GM19240 (cell line): Measurements from ENCODE around the gene NEGR1.

- RRBS = no CpG with 5 or more reads among the region's 4 CpGs
These were observed 104.4 kb upstream of the SERBP1 start for GRCh38 chr1:67534517-67535078.

- RRBS = no CpG with 5 or more reads among the region's 3 CpGs
These were observed 32.1 kb upstream of the GADD45A start for GRCh38 chr1:67652881-67653328.

DNA sequence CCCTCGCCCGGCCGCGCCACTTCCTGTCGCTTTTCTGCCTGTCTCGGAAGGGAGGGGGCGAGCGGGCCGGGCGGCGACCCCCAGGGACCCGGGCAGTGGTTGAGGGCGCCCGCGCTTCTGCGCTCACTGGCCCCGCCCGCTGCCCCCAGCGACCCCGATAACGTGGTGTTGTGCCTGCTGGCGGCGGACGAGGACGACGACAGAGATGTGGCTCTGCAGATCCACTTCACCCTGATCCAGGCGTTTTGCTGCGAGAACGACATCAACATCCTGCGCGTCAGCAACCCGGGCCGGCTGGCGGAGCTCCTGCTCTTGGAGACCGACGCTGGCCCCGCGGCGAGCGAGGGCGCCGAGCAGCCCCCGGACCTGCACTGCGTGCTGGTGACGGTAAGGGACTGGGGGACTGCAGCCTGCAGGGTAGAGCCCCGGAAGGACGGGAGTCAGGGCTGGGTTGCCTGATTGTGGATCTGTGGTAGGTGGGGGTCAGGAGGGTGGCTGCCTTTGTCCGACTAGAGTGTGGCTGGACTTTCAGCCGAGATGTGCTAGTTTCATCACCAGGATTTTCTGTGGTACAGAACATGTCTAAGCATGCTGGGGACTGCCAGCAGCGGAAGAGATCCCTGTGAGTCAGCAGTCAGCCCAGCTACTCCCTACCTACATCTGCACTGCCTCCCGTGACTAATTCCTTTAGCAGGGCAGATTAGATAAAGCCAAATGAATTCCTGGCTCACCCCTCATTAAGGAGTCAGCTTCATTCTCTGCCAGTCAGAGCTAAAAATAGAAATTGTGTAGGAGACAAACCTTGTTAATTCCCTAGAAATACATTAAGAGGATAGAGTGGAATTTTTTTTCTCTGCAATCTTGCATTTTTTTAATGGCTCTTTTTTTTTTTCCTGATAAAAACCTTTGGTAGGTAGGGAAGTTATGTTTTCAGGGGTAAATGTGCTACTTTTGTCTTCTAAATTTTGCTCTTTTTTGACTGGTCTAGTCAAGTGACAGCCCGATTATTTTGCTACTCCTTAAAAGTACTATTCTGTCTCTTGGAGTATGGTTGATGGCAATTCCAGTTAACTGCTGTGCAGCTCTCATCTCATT lies 1.5 kb downstream of the GADD45A start:
- RRBS = 2% methylated on average over 18 of the region's 52 CpGs

DNA sequence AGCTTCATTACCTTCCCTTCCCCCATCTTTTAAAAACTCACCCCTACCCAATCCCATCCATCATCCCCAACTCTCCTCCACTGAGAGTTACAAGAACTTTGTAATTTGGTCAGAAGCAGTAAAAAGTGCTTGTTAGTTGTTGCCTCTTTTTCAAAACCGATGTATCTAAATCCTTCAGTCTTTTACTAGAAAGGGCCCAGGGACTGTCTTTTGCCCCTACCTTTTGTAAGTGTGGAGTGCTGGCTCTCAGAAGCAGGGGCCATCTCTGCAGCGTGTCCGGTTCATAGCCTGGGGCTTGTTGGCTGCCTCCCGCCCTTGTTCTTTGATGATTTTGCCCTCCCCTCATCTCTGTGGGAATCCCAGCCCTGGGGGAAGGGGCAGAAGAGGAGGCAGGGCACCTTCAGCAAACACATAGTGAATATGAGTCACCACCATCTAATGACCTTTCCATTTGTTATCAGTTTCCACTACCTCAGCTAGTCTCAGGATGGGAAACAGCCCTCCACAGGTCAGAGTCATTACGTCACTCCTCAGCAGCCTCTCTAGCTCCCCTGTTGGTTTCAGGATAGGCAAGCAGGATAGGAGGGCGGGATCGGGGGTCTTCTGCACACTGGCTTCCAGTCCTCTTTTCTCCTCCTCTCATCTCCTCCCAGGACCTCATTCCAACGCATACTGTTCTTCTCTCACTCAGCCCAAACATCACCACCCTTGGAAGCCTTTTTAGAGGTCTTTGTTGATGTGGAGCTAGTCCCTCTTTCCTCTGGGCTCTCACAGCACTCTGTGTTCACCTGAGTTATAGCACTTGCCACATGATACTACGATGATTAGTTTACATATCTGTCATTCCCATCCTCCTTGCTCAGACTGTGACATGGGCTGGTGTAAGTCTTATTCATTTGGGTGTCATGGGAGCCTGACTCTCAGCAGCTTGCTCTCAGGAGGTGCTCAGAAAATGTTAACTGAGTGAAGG lies 15.8 kb downstream of the GADD45A start:
- RRBS = no CpG with 5 or more reads among the region's 9 CpGs

- RRBS = no CpG with 5 or more reads among the region's 9 CpGs
These were observed 26.5 kb downstream of the GADD45A start for GRCh38 chr1:67711133-67712260.

- RRBS = no CpG with 5 or more reads among the region's 13 CpGs
These were observed 51.2 kb downstream of the GADD45A start for GRCh38 chr1:67735890-67736814.

DNA sequence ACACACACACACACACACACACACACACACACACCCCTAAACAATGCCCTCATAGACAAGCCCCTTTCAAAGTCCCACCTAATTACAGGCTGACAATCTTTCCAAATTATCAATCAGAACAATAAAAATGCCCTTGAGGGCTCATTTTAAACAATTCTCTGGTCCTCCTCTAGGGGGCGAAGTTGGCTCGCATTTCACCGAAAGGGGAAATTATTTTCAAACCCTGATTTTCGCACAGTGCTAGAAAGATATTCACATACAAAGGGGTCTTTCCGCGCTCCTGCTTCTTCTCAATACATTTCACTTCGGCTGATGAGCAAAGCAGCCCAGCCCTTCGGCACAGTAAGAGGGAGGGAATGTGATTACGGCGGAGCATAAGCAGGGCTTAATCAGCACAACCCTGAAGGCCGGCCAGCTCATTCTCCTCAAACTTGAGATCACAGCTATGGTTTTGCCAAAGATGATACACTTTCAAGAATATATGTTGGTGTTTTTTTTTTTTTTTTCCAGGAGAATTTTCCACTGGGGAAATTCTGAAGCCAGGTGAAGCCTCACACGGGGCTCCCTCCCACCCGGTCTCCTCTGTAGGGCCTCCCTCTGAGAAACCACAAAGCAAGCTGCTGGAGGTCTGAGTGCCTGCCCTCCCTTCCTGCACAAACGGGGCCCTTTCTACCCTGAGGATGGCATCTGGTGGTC lies 67.0 kb downstream of the GNG12 start:
- RRBS = no CpG with 5 or more reads among the region's 14 CpGs

DNA sequence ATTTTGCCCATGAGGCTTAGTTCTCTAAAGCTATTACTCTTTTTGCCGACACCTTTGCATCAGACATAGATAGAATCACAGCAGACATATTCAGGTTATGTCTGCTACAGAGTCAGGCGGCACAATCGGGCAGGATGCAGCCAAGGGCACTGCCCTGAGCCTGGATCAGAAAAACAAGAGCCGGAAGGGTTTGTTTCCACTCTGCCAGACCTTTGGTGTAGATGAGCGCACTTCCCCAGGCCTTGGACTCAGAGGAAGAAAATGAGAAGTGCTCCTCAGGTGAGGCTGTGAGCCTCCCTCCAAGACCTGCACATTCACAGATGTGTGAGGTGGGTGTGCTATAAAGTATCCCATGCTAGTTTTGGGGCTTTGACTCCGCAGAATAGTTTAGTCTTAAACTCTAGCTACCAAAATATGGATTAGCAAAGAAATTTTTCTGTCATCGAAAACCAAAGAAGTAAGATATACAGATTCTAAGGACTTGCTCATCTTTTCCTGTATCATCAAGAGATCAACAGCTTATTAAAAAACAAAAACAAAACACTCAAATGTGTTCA lies 43.6 kb downstream of the GNG12 start:
- RRBS = no CpG with 5 or more reads among the region's 7 CpGs

DNA sequence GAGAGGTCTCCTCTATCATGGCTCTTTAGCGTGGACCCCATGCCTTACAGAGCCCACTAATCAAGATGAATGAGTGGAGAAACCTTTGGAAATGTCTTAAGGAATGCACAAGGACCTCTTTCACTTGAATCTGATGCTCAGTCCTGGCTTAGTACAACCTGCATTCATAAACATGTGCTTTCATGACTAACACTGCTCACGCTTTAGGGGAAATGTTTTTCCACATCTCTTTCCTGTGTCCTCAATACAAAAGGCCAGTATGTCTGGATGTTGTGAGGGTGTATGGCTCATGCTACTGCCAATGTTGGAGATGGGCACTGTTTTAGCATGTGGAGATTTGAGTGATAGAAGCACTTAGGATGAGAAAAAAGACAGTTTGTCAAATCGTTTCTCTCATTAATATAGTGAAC lies 14.2 kb upstream of the GNG12 start:
- RRBS = no CpG with 5 or more reads among the region's 3 CpGs

DNA sequence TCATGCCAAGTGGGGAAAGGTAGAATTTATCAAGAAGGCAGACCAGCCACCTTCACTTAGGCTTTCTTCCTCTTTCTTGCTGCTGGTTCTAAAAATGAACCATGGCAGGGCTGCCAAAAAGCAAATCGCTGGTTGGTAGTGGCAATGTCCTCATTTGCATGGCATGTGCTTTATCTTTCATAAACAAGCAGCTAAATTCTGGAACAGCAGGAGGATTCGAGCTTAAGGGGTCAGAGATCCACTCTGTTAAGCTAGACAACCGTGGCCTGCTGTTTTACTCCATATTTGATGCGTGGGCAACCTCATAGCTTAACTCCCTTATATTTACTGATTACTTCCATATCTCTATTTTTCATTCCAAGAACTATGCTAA lies 91.3 kb downstream of the RPE65 start:
- RRBS = no CpG with 5 or more reads among the region's 4 CpGs

GRCh38 chr1:68923671-68924000 lies 426.8 kb upstream of the DEPDC1 start:
- RRBS = no CpG with 5 or more reads among the region's 15 CpGs

GRCh38 chr1:70204436-70205120 lies 801 bp downstream of the LRRC40 start:
- RRBS = no CpG with 5 or more reads among the region's 6 CpGs

DNA sequence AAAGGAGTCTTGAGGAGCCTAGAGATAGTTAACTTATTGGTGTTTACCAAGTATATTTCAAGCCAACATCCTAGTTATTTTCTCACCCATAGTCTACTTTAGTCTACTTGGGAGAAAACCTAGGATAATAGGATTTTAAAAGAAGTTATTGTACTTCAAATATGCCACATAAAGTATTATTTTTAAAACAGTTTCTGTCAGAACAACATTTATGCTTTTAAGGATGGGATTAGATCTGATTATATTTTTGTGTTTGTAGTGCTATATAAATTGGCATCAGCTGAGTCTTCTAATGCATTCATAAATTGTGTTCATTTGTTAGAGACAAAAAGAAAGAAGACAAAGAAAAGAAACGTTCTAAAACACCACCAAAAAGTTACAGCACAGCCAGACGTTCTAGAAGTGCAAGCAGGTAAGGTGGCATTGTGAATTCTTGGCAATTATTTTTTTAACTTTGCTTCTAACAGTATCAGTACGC lies 25.4 kb downstream of the SRSF11 start:
- RRBS = no CpG with 5 or more reads among the region's 3 CpGs

DNA sequence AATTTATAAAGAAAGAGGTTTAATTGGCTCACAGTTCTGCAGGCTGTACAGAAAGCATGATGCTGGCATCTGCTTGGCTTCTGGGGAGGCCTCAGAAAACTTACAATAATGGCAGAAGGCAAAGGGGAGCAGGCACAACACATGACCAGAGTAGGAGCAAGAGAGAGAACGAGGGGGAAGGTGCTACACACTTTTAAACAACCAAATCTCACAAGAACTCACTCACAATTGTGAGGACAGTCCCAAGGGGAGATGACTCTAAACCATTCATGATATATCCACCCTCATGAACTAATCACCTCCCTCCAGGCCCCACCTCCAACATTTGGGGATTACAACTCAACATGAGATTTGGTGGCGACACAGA lies 14.5 kb downstream of the CTH start:
- RRBS = no CpG with 5 or more reads among the region's 2 CpGs

- RRBS = no CpG with 5 or more reads among the region's 4 CpGs
These were observed 32.0 kb downstream of the PTGER3 start for GRCh38 chr1:71015602-71016069.

DNA sequence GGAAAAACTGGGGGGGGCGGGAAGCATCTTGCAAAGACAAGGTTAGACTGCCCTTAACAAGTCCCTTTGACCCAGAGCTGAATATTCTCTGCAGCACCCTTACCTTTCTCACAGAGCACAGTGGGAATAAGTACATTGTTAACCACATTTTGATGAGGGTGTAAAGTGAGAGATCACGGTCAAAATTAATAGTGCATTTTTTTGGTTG lies 275.7 kb downstream of the NEGR1 start:
- RRBS = no CpG with 5 or more reads among the region's 2 CpGs

DNA sequence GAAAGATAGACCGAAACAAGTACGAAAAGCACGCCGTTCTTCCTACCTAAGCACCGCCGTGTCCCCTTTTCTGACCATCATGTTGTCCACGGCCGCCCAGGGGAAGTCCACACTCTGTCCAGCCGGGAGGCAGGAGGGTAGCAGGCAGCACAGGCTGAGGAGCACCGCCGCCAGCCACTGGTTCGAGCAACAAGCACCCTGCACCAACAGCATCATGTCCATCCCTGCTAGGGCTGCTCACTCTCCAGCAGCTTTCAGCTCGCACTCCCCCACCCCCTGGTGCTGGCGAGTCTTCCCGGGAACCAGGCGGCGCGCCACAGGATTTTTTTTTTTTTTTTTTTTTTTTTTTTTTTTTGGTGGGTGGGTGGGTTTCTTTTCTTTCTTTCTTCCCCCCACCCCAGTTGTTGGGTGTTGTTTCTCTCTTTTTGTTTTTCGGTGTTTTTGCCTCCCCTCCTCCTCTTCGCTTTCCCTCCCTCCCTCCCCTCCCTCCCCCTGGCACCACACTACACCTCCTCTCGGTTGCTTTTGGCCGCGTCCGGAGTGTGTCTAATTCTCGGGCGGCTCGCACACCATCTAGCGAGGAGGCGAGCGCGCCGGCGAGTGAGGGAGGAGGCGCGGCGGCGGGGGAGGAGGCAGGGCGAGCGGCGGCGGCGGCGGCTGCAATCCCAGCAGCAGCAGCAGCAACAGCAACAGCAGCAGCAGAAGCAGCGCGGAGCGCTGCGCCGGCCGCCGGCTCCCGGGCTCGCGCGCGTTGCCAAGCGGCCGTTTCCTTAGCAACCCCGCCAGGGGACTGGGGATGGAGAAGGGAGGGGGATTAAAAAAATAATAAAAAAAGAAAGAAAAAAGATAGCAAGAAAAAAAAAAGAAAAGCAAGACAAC lies at the start of gene NEGR1:
Gene NEGR1, minus strand, starts transcription at position 267 of the 879 bp plus-strand sequence.
- RRBS = 3% methylated on average over 9 of the region's 58 CpGs

- RRBS = no CpG with 5 or more reads among the region's 7 CpGs
These were observed 604.6 kb downstream of the LRRIQ3 start for GRCh38 chr1:73593306-73593935.